ENCODE results near the gene HINT3.

DNA sequence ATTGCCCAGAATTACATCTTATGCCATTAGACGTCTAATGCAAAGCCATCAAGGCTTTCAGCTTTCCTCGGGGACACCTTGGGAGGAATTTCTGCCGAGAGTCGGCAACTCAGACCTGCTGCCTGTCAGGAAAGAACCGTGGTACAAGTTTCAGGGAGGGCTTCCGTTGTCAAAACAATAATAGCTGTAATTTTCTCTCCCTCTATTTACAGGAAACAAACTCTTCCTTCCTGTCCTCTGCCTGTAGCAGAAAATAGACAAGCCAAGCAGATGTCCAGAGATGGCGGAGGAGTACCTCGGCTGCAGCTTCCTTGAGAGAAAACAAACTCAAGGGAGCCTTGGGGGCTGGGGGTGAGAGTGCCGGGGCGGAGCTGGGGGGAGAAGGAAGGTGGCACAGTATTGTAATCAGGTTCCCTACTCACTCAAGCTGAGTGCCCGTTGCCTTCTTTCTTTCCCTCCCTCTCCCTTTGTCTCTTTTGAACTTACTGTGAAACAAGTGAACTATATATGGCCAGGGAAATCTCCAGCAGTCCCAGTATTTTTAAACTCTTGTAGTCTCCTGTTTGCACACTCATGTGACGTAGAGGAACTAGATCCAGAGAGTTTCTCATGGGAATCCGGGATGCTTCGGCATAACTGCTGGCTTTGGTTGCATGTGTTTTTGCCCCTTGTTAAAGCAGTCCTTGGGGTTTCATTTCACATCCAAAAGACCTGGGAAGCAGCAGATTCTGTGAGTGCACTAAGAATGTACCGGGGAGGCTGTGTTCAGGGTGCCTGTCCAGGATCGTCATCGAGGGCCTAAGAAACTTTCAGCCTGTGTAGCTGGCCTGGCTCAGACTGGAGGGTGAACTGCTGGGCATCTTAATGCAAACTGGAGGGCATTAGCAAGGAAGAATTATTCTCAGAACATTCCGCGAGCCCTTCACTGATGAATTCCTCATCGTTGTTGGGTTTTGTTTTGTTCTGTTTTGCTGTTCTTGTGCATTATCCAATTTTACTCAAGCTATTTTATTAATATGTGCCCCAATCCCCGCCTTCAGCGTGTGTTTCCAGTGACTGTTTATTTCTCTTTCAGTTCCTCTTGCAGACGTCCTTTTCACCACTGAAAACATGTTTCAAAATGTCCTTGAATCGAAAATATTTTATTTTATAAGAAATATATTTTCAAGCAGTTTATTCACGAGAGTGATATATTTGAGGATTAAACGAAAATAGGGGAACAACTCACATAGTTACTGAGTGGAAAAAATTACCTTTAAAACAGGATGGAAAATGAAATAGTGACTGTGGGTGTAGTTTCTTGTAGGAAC is 44.7 kb upstream of the HDDC2 start:
- PRO-cap, 2 experiments = peak in 2 of 2 experiments; most common plus-strand start position 256 of the sequence (in 1); most common minus-strand start position 145 of the sequence (in 1)

DNA sequence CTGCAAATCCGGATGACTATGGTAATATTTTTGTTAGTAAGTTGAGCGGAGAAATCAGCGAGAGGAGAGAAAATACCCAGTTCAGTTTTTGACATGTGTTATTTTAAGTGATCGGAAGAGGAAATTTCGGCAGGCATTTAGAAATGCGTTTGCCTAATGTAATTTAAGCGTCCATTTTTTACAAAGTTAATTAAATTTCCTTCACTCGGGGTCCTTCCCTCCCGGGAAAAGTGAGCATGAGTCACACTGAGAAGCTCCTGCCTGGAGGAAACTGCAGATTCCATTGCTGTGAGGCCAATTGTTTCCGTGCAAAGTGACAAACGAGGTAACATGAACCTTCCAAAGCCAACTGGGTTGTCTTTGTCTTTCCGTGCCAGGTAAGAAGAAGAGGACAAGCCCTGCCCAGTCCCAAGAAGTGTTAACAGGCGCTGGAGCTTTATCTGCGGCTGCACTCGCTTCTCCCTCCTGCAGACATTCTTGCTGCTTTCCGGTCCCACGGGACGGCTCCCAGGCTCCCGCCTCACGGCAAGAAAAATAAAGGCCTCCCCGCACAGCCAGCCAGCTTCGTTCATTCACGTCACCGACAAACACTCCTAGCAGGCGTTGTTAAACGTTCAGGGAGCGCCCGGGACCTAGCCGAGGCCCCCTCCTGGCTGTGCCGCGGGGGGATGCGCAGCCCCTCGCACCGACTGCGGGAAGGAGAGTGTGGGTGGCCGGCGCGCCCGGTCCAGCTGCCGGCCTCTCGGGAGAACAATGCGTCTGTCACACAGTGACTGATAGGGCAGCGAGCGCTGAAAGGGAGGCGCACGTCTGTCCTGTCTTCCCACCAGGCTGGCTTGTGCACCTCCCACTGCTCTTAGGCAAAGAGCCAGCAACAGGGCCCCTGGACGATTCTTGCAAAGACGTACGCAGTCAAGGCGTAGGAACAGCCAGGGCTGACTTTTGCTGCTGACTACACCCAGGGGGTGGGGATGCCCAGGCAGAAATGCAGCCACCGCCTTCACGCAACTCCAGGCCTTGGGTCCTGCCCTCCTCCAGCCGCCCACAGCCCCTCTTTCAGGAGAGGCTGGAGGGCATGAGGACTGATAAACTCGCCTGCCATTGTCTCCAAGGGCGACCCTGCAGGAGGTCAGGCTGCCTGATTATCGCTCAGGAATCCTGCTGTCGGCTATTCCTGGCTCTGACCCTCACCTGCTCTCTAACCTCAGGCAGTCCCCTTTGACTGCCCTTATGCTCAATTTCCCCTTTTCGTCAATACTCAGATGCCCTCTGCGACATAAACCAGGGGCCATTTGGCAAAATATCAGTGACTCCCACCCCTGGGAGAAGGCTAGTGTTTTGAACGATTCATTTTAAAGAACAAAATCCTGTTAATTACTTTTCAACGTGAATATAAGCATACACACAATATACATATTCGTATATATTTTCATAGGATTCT is 61.7 kb upstream of the HDDC2 start:
- PRO-cap, 2 experiments = peak in 2 of 2 experiments; most common plus-strand start position 405 of the sequence (in 1); most common minus-strand start position 479 of the sequence (in 2)

DNA sequence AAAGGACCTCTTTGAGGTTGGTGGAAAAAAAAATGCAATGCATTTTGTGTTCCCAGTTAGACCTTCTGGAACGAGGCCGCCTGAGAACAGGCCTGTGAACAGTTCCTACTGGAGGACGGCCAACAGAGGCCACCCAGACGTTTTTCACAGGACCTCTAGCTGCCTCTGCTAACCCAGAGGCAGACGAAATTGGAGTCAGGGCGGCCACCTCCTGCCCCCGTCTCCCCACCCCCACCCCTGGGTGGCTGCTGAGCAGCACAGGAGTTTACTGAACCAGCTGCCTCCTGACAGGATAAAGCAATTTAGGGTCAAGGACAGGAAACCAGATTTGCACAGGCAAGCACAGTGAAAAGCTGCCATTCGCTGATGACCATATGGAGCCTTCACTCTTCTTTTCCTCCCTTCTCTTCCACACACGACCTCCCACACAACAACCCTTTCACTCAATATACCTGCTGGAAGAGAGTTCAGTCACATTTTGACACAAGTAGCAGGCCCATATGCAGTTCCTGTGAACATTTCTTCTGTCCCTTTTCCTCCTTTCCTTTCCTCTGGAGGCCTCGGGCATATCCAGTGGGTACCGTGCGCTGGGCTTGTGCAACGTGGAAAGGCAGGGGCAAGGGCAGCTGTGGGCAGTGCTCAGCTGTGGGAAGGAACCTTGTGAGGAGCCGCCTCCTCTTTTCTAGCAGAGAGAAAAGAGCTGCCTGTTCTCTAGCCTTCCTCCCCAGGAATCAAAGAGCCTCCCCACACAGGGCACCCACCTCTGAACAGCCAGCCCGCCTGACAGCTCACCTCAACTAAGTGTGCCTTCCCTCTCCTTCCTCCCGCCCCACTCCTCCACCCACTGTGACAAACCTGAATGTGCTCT is 143.0 kb upstream of the HDDC2 start:
- PRO-cap, 2 experiments = no peak in any of the 2 experiments

DNA sequence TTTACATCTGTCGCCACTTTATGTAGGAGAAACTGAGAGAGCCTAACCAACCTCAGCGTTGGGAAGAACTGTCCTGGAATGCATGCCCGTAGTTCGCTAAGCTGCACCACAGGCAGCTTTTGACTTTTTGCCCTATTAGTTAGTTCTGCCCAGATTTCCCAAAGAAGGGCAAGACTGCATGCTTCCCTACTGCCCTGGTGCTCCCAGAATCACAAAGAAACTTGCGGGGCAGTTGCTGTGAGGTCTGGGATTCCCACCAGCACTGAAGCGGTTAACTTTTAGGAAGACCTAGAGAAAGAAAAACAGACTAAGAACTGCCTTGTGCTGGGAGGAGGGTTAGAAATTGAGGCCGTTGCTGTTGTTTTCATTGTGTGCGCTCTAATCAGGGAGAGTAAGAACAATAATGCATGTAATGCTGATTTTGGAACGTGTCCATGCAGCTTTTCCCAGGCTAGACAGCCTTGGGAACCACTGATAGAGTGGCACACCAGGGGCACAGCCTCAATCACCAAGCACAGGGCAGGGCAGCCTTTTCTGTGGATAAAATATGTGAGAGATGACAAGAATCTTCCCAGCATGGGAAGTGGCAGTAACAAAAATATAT is 137.8 kb upstream of the HEY2 start:
- PRO-cap, 2 experiments = no peak in any of the 2 experiments

DNA sequence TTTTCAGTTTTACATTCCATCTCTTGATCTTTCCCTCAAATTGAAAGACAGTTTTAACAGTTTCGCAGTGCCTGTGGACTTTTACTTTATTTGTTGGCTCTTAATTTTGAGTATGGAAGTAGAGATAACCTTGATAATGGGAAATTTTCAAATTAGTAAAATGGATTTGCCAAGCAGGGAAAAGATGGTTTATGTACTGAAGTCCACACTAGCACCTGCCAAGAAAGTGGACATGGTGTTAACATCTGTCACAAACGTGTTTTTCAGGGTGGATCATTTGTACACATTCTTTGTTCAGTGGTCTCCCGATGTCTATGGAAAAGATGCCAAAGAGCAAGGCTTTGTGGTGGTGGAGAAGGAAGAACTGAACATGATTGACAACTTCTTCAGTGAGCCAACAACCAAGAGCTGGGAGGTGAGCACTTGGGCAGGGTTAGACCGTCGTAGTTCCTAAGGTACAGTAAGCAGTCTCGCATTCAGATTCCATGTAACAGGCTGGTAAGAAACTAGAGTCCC is 41.4 kb upstream of the HINT3 start:
- PRO-cap, 2 experiments = no peak in any of the 2 experiments

DNA sequence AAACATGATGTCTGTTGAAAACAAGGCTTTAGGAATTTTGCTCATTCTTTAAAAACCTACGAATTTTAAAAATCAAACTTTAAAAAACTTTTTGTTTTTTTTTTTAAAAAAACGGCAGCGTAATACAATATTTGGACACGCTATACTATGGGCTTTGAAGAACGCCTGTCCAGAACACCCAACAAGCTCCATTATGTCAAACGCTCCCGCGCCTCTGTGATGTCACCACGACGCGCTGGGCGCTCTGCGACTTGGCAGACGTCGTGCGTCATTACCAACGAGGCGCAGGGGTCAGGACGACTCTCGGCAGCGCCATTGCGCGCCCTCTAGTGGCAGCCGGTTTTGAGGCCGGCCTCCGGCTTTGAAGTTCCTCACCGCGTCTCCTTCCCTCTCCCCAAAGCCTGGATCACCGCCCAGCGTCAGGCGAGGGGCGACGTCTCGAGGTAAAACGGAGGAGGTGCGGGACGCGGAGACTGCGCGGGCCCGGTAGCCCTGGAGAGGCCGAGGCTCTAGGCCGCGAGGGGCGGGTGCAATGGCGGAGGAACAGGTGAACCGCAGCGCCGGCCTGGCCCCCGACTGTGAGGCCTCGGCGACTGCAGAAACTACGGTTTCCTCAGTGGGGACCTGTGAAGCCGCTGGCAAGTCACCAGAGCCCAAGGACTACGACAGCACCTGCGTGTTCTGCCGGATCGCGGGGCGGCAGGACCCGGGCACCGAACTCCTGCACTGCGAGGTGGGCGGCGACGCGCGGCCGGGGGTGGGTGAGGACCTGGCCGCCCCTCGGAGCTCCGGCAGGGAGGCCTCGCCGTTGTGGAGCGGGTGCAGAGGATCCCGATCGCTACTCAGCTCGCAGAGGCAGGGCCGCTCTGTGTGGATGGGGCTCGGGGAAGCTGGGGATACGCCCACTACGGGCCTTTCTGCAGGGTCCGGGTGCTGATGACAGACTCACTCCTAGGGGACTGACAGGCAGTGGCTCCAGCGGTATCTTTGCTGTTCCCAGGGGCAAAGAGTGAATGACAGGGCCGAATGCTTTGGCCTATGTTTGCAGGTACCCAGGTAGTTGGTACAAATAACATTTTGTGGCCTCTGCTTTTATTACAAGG is at the start of gene HINT3:
TSS of gene HINT3 (plus strand) at position 325 of the 1,103 bp plus-strand sequence.
- PRO-cap, 2 experiments = peak in 2 of 2 experiments; most common plus-strand start position 329 of the sequence (in 2); most common minus-strand start position 218 of the sequence (in 2)

GRCh38 chr6:125977788-125979166 is 8.1 kb upstream of the TRMT11 start:
- PRO-cap, 2 experiments = no peak in any of the 2 experiments

- PRO-cap, 2 experiments = no peak in any of the 2 experiments
Measured at GRCh38 chr6:127342217-127342940, 1.0 kb downstream of the ECHDC1 start.

GRCh38 chr6:128241107-128241501 is 279.3 kb downstream of the PTPRK start:
- PRO-cap, 2 experiments = no peak in any of the 2 experiments

DNA sequence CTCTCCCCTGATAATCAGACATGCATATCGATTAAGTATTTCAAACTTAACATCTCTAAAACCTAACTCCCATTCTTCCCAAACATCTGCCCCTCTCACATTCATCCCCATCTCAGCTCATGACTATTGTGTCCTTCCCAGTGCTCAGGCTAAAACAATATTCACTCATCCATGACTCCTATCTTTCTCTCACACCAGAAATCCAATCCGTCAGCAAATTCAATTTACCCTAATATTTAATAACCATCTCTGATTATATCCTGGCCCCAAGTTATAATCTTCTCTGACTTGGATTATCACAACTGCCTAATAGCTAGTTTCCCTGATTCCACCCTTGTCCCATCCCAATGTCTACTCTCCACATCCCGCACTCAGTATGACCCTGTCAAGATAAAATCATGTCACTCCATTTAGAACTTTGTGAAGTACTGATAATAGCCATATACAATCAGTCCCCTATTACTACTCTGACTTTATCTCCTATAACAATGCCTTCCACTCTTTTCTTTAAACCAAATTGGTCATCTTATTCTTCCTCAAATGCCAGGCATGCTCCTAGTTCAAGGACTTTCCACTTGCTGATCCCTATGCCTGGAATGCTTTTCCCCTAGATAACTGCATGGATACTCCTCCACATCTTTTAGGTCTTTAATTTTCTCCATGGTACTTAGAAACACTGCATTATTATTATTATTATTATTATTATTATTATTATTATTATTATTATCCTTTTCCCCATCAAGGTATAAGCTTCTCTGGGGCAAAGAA is 145.8 kb downstream of the PTPRK start:
- PRO-cap, 2 experiments = no peak in any of the 2 experiments

- PRO-cap, 2 experiments = no peak in any of the 2 experiments
Measured at GRCh38 chr6:128491170-128491671, 29.2 kb downstream of the PTPRK start.

GRCh38 chr6:128517277-128517830 is 3.0 kb downstream of the PTPRK start:
- PRO-cap, 2 experiments = no peak in any of the 2 experiments

DNA sequence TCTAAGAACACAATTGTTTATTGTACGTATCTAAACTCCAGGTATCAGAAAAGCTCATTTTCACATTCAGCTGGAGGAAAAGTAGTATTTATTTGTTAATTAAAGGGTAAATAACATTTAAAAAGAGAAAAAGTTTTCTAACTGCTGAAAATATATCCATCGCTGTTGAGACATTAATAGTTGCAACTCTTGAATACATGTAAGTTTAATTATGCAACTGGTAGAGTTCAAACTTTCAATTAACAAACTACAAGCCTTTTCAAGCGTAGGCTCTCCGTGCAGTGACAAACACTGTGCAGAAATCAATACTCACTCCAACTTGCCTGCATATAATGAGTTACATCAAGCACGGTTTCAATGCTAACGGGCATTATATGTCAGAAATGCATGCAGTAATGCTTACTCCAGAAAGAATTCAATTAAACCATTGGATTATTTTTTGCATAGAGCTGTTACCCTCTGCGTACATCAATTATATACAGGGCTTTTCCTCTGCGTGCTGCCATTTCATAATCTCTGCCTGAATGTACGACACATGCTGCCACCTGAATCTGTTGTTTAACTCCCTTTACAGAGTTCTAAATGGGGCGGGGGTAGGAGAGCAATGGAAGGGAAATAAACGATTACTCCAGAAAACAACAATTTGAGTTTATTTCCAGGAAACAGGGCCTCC is 2.0 kb downstream of the PTPRK start:
- PRO-cap, 2 experiments = no peak in any of the 2 experiments

DNA sequence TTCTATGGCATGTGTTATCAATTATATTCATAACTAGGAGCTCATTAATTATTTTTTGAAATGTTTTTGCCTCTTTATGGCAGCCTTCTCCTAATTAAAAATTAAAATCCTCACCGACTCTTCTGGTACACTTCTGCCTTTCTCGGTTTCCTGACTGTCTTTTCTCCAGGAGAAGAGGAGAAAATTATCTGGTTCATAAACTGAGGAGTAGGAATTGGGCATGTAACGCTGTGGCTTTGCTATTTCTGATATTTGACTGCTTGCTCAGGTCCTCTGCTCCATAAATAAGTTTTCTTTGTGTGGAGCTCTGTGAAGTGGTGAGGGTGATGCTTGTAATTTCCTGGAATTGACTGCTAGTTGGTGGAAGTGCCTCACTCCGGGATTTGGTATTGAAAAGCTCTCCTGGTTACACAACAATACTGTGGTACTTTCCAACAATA is 25.2 kb upstream of the LAMA2 start:
- PRO-cap, 2 experiments = no peak in any of the 2 experiments

GRCh38 chr6:128949921-128950408 is 67.0 kb downstream of the LAMA2 start:
- PRO-cap, 2 experiments = no peak in any of the 2 experiments

DNA sequence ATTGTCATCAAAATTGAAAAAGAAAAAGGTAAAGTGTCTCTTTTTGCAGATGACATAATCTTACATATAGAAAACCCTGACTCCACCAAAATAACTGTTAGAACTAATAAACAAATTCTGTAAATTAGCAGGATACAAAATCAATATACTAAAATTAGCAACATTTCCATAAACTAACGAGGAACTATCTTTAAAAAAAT is 182.4 kb downstream of the LAMA2 start:
- PRO-cap, 2 experiments = no peak in any of the 2 experiments

DNA sequence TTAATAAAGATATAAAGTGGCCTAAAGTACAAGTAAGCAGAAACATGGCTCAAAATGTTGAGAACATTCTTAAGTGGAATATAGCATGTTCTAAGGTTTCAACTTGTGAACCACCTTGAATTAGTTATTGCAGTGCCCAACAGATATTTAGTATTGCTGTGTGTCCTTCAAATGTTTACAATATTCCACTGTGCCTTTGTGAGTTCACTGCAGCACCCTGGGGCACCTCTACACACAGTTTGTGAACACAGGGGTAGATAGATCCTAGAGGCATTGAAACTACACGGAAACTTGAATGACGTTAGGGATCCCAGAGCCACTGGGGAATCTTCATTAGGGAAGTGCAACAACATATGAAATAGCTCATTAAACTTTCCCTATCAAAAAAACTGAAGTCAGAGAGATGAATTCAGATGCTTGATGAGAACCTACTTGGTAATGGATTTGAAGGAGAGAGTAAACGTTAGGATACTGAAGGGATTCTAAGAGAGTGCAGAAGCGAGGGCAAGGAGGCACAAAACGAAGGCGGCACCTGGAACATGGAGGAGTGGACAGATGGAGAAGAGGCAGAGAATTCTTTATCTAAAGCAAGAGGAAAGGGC is 363.4 kb downstream of the LAMA2 start:
- PRO-cap, 2 experiments = no peak in any of the 2 experiments

DNA sequence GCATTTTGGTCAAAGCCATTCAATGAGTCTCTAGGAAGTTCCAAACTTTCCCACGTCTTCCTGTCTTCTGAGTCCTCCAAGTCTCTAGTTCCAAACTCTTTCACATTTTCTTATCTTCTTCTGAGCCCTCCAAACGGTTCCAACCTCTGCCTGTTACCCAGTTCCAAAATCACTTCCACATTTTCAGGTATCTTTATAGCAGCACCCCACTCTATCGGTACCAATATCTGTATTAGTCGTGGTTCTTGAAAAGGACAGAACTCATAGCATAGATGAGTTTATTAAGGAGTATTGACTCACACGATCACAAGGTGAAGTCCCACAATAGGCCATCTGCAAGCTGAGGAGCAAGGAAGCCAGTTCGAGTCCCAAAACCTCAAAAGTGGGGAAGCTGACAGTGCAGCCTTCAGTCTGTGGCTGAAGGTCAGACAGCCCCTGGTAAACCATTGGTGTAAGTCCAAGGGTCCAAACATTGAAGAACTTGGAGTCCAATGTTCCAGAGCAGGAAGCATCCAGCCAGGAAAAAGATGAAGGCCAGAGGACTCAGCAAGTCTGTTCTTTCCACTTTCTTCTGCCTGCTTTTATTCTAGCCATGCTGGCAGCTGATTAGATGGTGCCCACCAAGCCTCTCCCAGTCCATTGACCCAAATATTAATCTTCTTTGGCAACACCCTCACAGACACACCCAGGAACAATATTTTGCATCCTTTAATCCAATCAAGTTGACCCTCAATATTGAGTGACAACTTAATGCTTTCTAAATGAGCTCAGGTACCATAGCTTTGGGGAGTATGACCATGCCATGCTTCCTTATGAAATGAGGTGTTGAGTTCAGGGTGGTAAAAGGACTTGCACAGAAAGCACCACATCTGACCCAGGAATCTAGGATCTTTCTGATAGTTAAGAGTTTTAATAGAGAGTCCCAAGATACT is 120.2 kb downstream of the ARHGAP18 start:
- PRO-cap, 2 experiments = no peak in any of the 2 experiments

DNA sequence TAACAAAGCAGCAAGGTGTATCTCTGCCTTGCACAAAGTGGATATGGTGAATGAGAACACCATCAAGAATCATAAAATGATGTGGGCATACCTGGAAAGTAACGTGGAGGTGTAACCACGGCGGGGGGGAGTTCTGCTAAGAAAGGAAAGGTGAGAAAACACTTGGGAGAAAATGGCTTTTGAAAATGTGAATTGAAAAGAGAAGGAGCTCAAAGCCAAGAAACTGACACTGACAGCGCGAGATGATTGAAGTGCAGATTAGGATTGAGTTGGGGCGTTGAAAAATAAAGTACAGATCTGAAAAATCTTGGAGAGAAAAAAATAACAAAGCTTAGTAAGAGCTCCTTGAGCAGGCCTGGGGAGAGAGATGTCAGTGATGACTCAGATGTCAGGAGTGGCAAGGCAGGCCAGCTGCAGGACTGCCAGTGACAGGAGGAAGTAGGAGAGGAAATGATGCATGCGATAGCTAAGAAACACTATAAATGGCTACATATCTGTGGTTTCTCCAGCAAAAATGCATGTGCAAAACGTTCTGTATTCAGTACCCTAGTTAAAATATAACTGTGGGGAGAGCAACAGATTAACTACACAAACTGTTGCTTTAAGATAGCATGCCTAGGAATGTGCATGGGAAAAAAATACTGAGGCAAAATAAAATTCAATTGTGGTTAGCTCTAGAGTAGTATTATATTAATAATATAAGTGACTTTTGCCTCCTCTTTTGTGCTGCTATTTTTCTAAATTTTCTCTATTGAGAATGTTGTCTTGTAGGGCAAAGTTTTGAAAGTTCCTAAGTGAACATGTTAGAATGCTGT is 26.0 kb downstream of the ARHGAP18 start:
- PRO-cap, 2 experiments = no peak in any of the 2 experiments

DNA sequence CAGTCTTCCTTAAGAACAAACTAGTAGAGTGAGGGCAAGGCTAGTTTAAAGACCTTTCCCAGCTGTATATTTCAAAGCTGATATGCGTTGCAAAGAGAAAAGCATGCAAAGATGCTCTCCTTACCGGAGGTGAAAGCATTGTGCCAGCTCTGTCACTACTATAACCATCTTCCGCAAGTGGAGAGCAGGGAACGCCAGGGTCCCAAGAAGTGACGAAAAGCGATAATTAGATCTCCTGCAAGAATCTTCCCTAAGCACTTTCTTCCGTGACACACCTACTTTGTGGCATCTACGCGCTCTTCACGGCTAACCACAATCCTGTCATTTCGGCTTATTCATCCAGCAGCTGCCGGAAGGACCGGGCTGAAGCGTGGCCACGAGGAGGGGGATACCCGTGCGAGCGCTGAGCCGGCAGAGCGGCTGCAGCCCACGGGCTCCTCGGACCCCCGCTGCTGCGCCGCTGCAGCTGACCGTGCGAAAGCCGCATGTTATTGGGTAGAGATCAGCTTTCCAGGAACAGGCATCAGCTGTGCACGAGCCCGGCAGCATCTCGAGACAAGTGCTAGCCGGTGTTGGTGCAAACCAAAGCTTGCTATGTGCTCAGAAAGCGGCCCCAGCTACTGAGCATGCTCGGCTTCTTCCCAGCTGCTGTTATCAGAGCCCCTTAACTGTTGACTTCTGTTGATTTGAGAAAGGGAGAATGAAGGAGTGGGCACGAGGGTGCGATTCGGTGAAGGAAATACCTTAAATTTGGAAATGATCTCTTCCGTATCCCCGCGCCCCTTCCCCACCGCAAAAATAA is 57.2 kb upstream of the ARHGAP18 start:
- PRO-cap, 2 experiments = no peak in any of the 2 experiments